Endothelial cell of umbilical vein (primary cell): ENCODE results near the genes PYROXD2, CUTC, CWF19L1 and SCD.

DNA sequence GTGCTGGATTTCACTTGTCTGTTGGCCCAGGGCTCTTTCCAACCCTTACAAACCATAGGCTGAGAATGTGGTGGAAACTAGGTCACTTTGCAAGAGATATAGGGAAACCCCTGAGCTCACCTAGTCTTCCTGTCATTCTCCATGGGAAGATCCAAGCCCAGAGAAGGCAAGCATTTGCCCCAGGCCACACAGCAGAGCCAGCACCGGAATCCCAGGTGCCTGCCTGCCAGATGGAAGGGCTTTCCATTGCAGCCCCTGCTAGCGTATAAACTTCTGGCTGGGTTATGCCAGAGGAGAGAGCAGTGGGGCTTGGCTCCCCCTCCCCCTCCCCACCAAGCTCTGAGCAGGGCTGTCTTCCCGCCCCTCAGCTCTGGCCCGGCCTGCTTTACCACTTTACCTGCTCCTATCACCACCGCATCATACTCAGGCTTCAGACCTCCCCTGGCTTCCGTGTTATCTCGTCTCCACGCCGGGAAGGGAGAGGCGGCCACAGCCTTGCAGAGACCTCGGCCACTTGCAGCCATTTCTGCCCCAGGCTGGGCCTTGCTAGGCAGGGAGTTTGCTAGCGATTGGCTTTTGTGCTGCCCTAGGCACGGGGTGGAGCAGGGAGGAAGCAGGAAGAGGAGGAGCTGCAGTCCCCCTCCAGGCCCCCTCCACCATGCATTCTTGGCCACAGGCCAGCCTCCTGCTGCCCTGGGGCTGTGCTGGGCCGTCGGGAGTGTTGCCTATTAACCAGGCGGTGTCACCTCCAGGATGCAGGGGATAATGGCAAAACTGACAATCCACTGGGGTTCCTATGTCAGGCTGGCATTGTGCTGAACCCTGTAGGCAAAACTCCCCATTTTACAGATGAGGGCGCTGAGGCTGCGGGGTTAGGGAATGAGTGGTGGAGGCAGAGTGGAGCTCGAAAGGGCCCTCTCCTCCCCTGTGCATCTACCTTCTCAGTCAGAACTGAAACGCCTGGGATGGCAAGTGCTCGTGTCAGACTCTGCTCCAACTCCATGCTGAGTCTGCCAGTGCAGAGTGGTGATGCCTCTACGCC lies at the start of gene PYROXD2:
PYROXD2 (minus strand) TSS at position 571 of the 1,042 bp plus-strand sequence.
- PRO-cap, result unidirectional peak, minus-strand start at position 552 of the sequence
CAGE:
- cytosol, long polyA minus RNA, result start-site peak on the minus strand centred at position 548 of the sequence, 9 bp wide, 10 reads
- cytosol, long polyA plus RNA, result no peak
- long polyA plus RNA, result no peak
- nucleus, long polyA minus RNA, result start-site peak on the minus strand centred at position 567 of the sequence, 43 bp wide, 277 reads
- nucleus, long polyA plus RNA, result no peak

DNA sequence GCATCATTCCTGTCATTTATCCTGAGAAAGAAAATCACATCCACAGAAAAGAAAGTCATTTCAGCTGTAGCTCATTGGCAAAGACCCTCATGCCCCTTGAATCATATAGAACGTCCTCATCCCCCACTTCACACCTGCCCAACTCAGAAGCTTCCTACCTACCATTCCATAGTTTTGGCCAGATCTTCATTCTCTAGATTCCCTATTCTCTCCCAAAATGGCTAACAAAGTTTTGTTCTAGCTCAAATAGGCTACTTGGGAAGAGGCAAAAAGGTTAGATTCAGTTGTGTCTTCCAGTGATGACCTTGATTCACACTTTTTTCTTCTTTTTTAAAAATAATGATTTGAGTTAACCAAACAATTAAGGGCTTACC lies 11.5 kb upstream of the HPS1 start:
- PRO-cap, result no peak
CAGE:
- cytosol, long polyA minus RNA, result no peak
- cytosol, long polyA plus RNA, result no peak
- long polyA plus RNA, result no peak
- nucleus, long polyA minus RNA, result no peak
- nucleus, long polyA plus RNA, result no peak

- PRO-cap, result no peak
CAGE:
- cytosol, long polyA minus RNA, result no peak
- cytosol, long polyA plus RNA, result no peak
- long polyA plus RNA, result no peak
- nucleus, long polyA minus RNA, result no peak
- nucleus, long polyA plus RNA, result no peak
These were observed 5.8 kb upstream of the NKX2-3 start for GRCh38 chr10:99526742-99527445.

DNA sequence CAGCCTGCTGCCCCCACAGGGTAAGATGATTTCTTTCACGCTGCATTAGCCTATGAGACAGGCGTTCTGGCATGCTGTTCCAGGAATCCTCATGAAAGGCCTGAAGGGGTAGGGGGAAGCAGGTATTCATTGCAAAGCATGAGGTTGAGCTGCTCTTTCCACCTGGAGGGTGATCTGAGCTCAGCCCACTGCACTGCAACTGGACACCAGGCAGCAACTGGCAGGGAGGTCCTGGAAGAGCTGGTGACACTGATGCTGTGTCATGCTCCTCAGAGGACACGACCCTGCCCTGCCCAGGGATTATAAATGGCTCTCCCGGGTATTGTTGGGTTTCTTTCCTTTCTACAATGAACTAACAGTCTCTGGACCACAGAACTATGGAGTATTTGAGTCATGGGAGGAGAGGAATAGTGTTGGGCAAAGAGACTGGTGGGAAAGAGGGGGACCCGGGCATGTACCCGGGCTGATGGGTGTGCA lies 24.4 kb downstream of the SLC25A28 start:
- PRO-cap, result no peak
CAGE:
- cytosol, long polyA minus RNA, result no peak
- cytosol, long polyA plus RNA, result no peak
- long polyA plus RNA, result no peak
- nucleus, long polyA minus RNA, result no peak
- nucleus, long polyA plus RNA, result no peak

DNA sequence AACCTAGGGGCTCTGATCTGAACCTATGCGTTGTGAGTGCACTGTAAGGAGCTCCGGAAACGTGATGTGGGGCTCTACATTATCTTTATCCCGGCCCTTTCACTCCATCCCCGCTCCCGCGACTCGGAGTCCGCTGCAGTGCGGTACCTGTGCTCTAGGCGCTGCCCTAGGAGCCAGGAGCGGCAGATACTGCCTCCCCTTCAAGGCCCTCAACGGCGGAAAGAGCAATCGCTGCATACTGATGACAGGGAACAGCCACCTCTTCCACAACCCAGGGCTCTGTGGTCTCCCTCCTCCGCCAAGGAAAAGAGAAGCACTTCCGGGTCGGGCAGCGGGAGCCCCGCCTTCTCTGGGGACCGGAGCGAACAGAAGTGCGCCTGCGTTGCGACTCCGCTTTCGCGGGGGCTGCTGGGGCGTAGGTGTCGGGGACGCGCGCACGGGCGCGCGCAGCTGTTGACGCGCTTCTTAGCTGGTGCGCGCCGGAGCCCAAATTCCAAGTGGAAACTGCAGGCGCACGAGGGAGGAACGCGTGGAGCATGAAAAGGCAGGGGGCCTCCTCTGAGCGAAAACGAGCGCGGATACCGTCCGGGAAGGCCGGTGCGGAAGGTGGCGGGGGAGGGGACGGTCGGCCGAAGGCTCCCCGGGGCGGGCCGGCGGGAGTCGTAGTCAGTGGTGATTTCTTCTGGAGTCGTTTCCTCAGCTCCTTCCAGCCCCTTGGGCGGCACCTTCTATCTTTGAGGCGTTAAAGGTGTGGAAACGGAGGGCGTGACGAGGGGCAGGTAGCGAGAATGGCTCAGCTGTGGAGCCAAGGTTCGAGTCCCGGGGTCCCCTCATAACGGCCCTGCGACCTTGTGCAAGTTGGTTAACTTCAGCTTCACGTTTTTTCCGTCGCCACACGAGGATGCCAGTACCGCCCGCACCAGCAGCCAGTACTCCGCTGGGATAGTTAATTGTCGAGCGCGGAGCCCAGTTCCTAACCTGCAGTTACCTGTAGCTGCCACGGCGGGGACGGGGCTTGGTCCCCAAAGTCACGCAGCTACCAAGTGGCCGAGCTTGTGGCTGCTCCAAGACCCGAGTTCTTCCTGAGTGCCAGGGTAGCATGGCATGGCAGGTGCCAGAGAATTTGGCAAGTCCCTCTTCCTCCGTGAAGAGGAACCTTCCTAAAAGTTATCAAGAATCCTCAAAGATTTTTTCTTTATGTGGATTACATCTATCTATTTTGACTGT lies at the start of gene CUTC:
CUTC (plus strand) TSS at position 422 of the 1,227 bp plus-strand sequence.
- PRO-cap, result bidirectional peak, plus-strand start at position 489 of the sequence, minus-strand start at position 281 of the sequence
CAGE:
- cytosol, long polyA minus RNA, result start-site peak on the minus strand centred at position 292 of the sequence, 53 bp wide, 274 reads; start-site peak on the plus strand centred at position 452 of the sequence, 10 bp wide, 28 reads
- cytosol, long polyA plus RNA, result start-site peak on the minus strand centred at position 280 of the sequence, 36 bp wide, 346 and 344 reads in 2 replicates; start-site peak on the plus strand centred at position 458 of the sequence, 85 bp wide, 515 and 429 reads in 2 replicates
- long polyA plus RNA, result start-site peak on the minus strand centred at position 279 of the sequence, 37 bp wide, 346 and 341 reads in 2 replicates
- nucleus, long polyA minus RNA, result start-site peak on the minus strand centred at position 280 of the sequence, 36 bp wide, 426 reads; start-site peak on the plus strand centred at position 456 of the sequence, 90 bp wide, 306 reads
- nucleus, long polyA plus RNA, result start-site peak on the minus strand centred at position 280 of the sequence, 36 bp wide, 247 and 281 reads in 2 replicates; start-site peak on the plus strand centred at position 458 of the sequence, 85 bp wide, 307 and 333 reads in 2 replicates

GRCh38 chr10:99779048-99779708 lies 3.3 kb upstream of the ABCC2 start:
- PRO-cap, result bidirectional peak, plus-strand start at chr10:99779433, minus-strand start at chr10:99779337; unidirectional peak, plus-strand start at chr10:99779433; unidirectional peak, plus-strand start at chr10:99779513; unidirectional peak, plus-strand start at chr10:99779598
CAGE:
- cytosol, long polyA minus RNA, result no peak
- cytosol, long polyA plus RNA, result no peak
- long polyA plus RNA, result no peak
- nucleus, long polyA minus RNA, result start-site peak on the plus strand at chr10:99779433-99779556, 25 reads
- nucleus, long polyA plus RNA, result no peak

DNA sequence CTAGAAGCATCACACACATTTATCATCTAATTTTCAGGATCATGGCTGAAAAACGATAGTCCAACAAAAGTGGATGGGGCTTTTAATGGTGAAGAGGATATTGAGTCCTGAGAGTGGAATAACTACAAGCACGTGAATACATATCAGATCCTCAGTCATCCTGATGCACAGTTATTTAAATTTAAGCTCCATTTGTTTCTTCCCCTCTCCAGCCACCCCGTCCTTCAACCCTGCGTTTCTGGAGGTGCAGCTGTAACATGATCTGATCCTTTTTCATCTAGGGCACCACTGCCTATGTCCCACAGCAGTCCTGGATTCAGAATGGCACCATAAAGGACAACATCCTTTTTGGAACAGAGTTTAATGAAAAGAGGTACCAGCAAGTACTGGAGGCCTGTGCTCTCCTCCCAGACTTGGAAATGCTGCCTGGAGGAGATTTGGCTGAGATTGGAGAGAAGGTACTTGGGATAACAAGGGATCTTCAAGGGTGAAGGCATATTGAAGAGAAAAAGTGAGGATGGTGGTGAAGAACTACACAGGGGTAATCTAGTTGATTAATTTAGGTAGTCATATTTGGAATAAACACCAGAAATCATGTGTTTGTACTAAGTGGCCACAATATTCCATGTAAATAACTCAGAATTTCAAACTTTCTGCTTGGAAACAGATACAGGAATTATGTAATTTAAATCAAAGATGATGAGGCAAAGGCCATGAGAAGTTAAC lies 34.8 kb downstream of the ABCC2 start:
- PRO-cap, result no peak
CAGE:
- cytosol, long polyA minus RNA, result no peak
- cytosol, long polyA plus RNA, result no peak
- long polyA plus RNA, result no peak
- nucleus, long polyA minus RNA, result no peak
- nucleus, long polyA plus RNA, result no peak

GRCh38 chr10:99849872-99850981 lies 67.8 kb downstream of the ABCC2 start:
- PRO-cap, result no peak
CAGE:
- cytosol, long polyA minus RNA, result no peak
- cytosol, long polyA plus RNA, result no peak
- long polyA plus RNA, result no peak
- nucleus, long polyA minus RNA, result no peak
- nucleus, long polyA plus RNA, result no peak

DNA sequence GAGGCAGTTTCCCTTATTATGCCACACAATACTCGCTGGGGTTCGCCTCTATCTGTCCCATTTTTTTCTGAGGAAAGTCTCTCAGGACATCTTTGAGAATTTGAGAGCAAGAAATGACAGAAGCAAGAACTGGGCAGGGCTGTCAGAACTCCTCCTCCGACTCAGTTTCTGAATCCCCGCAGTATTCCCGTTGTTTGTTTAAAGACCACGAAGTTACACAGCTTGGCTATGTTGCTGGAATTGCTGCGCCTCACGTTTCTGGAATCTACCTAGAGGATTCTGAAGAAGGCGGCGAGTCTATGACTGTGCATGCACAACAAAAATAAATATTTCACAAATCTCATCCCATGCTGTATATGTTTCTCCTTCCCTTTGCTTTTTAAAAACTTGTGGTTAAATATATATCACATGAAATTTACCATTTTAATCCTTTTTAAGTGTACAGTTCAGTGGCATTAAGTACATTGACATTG lies 663 bp upstream of the DNMBP start:
- PRO-cap, result no peak
CAGE:
- cytosol, long polyA minus RNA, result no peak
- cytosol, long polyA plus RNA, result no peak
- long polyA plus RNA, result no peak
- nucleus, long polyA minus RNA, result no peak
- nucleus, long polyA plus RNA, result no peak

DNA sequence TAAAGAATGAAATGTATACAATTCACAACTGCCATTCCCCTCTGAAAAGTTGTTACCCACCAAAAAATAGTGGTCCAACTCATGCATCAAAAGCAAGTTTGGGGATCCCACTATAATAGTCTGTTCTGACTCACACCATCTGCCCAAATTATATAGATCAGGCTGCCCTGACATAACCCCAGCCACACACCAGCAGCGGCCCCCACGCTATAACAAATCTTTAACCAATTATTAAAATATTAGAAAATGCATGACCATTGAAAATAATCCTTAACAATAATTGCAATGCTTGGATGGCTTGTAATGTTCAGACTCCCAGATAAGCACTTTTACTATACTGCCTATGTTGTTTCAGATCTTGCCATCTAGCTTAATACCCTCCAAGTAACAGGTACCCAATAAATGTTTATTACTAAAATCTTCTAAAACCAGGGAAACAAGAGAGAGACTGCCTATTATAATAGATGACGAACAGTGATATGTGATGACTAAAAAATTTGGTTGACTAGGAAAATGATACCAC lies 1.8 kb upstream of the ERLIN1 start:
- PRO-cap, result no peak
CAGE:
- cytosol, long polyA minus RNA, result no peak
- cytosol, long polyA plus RNA, result no peak
- long polyA plus RNA, result no peak
- nucleus, long polyA minus RNA, result no peak
- nucleus, long polyA plus RNA, result no peak

- PRO-cap, result bidirectional peak, plus-strand start at chr10:100267292, minus-strand start at chr10:100267225; bidirectional peak, plus-strand start at chr10:100267753, minus-strand start at chr10:100267638
CAGE:
- cytosol, long polyA minus RNA, result start-site peak on the minus strand at chr10:100267618-100267682, 253 reads
- cytosol, long polyA plus RNA, result start-site peak on the minus strand at chr10:100267615-100267651, 306 and 345 reads in 2 replicates
- long polyA plus RNA, result start-site peak on the minus strand at chr10:100267618-100267659, 292 and 463 reads in 2 replicates
- nucleus, long polyA minus RNA, result start-site peak on the minus strand at chr10:100267598-100267680, 578 reads
- nucleus, long polyA plus RNA, result start-site peak on the minus strand at chr10:100267618-100267665, 246 and 315 reads in 2 replicates
These were observed at the start of gene CWF19L1 for GRCh38 chr10:100267007-100268011. CWF19L1 (minus strand) TSS chr10:100267638.

DNA sequence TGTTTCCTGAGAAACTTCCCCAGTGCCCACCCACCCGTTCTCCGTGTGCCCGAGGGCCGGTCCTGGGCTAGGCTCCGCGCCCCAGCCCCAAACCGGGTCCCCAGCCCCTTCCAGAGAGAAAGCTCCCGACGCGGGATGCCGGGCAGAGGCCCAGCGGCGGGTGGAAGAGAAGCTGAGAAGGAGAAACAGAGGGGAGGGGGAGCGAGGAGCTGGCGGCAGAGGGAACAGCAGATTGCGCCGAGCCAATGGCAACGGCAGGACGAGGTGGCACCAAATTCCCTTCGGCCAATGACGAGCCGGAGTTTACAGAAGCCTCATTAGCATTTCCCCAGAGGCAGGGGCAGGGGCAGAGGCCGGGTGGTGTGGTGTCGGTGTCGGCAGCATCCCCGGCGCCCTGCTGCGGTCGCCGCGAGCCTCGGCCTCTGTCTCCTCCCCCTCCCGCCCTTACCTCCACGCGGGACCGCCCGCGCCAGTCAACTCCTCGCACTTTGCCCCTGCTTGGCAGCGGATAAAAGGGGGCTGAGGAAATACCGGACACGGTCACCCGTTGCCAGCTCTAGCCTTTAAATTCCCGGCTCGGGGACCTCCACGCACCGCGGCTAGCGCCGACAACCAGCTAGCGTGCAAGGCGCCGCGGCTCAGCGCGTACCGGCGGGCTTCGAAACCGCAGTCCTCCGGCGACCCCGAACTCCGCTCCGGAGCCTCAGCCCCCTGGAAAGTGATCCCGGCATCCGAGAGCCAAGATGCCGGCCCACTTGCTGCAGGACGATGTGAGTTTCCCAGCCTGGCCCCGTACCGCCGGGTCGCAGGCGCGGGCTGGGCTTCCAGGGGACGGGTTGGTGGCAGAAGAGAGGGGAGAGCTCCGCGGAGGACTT lies at the start of gene SCD:
SCD (plus strand) TSS at position 472 of the 875 bp plus-strand sequence.
- PRO-cap, result bidirectional peak, plus-strand start at position 349 of the sequence, minus-strand start at position 137 of the sequence
CAGE:
- cytosol, long polyA minus RNA, result start-site peak on the plus strand centred at position 346 of the sequence, 9 bp wide, 45 reads; start-site peak on the plus strand centred at position 490 of the sequence, 36 bp wide, 142 reads; start-site peak on the plus strand centred at position 592 of the sequence, 8 bp wide, 54 reads
- cytosol, long polyA plus RNA, result start-site peak on the plus strand centred at position 470 of the sequence, 257 bp wide, 1,049 and 1,563 reads in 2 replicates
- long polyA plus RNA, result start-site peak on the plus strand centred at position 468 of the sequence, 252 bp wide, 2,107 and 1,700 reads in 2 replicates
- nucleus, long polyA minus RNA, result start-site peak on the plus strand centred at position 471 of the sequence, 246 bp wide, 1,439 reads
- nucleus, long polyA plus RNA, result start-site peak on the plus strand centred at position 344 of the sequence, 14 bp wide, 521 and 519 reads in 2 replicates; start-site peak on the plus strand centred at position 463 of the sequence, 90 bp wide, 139 and 157 reads in 2 replicates; start-site peak on the plus strand centred at position 585 of the sequence, 23 bp wide, 59 and 78 reads in 2 replicates

GRCh38 chr10:100373410-100374537 lies 26.7 kb downstream of the SCD start:
- PRO-cap, result bidirectional peak, plus-strand start at chr10:100373630, minus-strand start at chr10:100373313; bidirectional peak, plus-strand start at chr10:100374300, minus-strand start at chr10:100374003
CAGE:
- cytosol, long polyA minus RNA, result start-site peak on the plus strand at chr10:100373592-100373630, 16 reads
- cytosol, long polyA plus RNA, result start-site peak on the plus strand at chr10:100373620-100373632, 79 and 98 reads in 2 replicates; start-site peak on the plus strand at chr10:100373837-100373871, 50 and 29 reads in 2 replicates
- long polyA plus RNA, result start-site peak on the plus strand at chr10:100373624-100373721, 124 and 121 reads in 2 replicates
- nucleus, long polyA minus RNA, result start-site peak on the plus strand at chr10:100373569-100373701, 290 reads; start-site peak on the minus strand at chr10:100373962-100374363, 16 reads; start-site peak on the plus strand at chr10:100374110-100374129, 34 reads
- nucleus, long polyA plus RNA, result no peak

DNA sequence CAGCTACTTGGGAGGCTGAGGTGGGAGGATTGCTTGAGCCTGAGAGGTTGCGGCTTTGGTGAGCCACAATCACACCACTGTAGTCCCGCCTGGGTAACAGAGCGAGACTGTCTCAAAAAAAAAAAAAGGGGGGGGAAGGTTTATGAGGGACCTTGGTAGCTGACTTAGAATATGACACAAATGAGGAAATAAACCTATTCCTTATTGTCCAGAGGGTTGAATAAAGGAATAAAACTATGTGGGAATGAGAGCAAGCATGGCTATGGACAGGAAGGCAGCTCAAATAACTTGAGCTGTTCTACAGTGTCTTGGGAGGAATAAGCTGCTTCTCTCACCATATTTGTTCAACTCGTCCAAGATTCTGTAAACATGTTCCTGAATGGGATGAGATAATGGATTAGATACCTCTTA lies 30.9 kb downstream of the SCD start:
- PRO-cap, result no peak
CAGE:
- cytosol, long polyA minus RNA, result no peak
- cytosol, long polyA plus RNA, result no peak
- long polyA plus RNA, result no peak
- nucleus, long polyA minus RNA, result no peak
- nucleus, long polyA plus RNA, result no peak

DNA sequence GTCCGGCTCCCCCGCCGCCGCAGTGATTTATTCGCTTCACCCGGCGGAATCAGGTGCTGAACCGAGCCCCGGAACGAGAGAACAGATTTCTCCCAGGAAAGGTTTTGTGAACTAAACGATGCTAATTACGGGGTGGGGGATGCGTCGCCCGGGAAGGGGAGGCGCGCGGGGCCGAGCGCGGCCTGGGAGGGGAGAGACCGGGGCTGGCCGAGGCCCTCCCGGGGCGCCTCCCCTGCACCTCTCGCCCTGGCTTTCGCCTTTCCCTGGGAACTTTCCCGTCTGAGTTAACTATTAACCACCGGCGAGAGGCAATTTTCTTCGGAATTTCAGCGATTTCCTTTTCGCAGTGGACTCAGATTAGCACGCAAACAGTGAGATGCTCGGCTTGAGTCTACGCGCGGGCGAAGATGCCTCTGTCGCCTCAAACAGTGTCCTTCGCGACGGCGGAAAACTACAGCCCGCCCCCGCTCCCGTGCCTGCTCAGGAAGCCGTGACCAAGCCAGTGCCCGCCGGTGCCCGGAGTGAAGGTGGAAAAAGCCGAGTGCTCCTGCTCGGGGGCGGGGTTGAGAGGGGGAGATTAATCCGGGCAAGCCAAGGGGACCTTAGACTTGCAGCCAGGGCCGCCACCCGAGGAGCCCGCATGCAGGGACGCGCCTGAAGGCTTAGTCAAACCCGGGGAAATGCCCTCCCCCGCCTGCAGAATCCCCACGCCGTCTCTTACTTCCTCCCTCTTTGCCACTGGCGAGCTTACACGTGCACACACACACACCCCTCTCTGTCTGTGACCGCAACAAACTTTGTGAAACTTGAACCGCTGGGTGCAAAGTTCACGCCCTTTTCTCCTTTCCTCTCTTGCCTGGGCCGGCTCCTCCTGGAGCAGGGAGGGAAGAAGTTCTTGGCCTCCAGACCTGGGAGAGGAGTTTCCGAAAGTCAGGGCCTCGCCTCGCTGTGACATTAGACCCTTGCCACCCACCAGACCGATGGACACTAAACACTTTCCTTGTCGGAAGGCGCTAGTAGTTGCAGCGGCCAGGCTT lies 14.5 kb upstream of the PAX2 start:
- PRO-cap, result no peak
CAGE:
- cytosol, long polyA minus RNA, result no peak
- cytosol, long polyA plus RNA, result no peak
- long polyA plus RNA, result no peak
- nucleus, long polyA minus RNA, result no peak
- nucleus, long polyA plus RNA, result no peak

GRCh38 chr10:100745966-100746389 lies 596 bp downstream of the PAX2 start:
- PRO-cap, result no peak
CAGE:
- cytosol, long polyA minus RNA, result no peak
- cytosol, long polyA plus RNA, result no peak
- long polyA plus RNA, result no peak
- nucleus, long polyA minus RNA, result no peak
- nucleus, long polyA plus RNA, result no peak

- PRO-cap, result no peak
CAGE:
- cytosol, long polyA minus RNA, result no peak
- cytosol, long polyA plus RNA, result no peak
- long polyA plus RNA, result no peak
- nucleus, long polyA minus RNA, result no peak
- nucleus, long polyA plus RNA, result no peak
These were observed 18.8 kb upstream of the SLF2 start for GRCh38 chr10:100893919-100894429.

DNA sequence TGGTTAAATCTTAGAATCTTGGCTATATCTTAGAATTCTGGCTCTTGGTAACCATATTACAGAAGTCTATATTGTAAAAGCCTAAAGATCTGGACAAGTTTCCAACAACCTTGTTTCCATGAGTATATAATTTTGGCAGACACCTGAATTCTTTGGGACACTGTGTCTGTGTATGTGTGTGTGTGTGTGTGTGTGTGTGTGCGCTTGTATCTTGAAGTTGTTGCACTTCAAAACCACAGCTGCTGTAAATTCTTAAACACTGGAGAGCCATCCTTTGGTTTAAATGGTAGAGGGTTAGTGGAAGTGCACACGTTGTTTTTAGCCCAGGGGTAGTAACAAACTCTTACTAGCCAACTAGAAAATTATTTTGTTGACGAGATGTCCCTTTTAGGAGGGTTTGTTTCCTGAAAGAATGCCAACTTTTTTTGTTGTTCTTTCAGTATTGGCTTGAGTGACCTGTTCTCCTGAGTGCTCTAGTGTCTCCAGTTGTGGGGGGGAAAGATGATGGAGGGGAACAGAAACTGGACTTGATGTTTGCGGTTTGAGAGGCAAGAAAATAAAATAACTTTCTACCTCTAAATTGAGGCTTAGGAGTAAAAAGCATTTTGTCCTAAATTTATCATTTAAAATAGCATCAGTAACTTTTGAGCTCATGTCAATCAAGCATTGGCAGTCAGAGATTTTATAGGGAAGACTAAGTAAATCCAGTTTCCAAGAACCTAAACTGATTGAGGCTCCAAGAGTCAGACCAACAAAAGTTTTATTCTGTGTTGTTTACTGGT lies 6.4 kb upstream of the SEMA4G start:
- PRO-cap, result no peak
CAGE:
- cytosol, long polyA minus RNA, result no peak
- cytosol, long polyA plus RNA, result no peak
- long polyA plus RNA, result no peak
- nucleus, long polyA minus RNA, result no peak
- nucleus, long polyA plus RNA, result start-site peak on the plus strand centred at position 385 of the sequence, 32 bp wide, 18 and 25 reads in 2 replicates

- PRO-cap, result no peak
CAGE:
- cytosol, long polyA minus RNA, result no peak
- cytosol, long polyA plus RNA, result no peak
- long polyA plus RNA, result no peak
- nucleus, long polyA minus RNA, result no peak
- nucleus, long polyA plus RNA, result no peak
These were observed 599 bp downstream of the SEMA4G start for GRCh38 chr10:100969737-100970469.

- PRO-cap, result no peak
CAGE:
- cytosol, long polyA minus RNA, result start-site peak on the minus strand at chr10:100986477-100986630, 14 reads
- cytosol, long polyA plus RNA, result start-site peak on the minus strand at chr10:100986341-100986646, 705 and 633 reads in 2 replicates
- long polyA plus RNA, result no peak
- nucleus, long polyA minus RNA, result start-site peak on the minus strand at chr10:100986304-100986651, 21 reads
- nucleus, long polyA plus RNA, result no peak
These were observed 1.1 kb downstream of the MRPL43 start for GRCh38 chr10:100986103-100986780.